Helper T cell (primary cell): ENCODE measurements around a stretch of chr14.

DNA sequence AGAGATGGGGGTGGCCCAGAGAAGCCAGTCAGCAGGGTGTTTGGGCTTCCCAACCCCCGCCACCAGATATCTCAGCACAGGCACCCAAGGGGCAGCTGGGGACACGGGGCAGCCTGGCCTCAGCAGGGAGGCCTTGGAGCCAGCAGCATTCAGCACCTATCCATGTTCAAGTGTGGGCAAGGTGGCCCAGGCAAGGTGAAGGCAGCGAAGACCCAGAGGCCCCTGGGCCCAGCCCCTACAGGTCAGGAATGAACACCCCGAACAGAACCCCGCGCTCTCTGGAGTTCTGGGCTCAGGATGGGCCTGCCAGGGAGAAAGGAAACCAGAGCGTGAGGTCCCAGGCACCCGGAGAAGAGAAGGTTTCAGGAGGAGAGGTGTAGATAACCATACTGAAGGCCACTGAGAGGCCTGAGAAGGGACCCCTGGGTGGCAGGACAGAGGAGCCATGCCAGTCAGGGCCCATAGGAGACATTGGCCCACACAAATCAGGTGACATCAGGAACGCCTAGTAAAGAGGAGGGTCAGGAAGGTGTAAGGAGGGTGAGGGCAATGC, 234.5 kb upstream of the PPP2R5C start:
- PRO-cap, 2 experiments, result no peak in any of the 2 experiments

DNA sequence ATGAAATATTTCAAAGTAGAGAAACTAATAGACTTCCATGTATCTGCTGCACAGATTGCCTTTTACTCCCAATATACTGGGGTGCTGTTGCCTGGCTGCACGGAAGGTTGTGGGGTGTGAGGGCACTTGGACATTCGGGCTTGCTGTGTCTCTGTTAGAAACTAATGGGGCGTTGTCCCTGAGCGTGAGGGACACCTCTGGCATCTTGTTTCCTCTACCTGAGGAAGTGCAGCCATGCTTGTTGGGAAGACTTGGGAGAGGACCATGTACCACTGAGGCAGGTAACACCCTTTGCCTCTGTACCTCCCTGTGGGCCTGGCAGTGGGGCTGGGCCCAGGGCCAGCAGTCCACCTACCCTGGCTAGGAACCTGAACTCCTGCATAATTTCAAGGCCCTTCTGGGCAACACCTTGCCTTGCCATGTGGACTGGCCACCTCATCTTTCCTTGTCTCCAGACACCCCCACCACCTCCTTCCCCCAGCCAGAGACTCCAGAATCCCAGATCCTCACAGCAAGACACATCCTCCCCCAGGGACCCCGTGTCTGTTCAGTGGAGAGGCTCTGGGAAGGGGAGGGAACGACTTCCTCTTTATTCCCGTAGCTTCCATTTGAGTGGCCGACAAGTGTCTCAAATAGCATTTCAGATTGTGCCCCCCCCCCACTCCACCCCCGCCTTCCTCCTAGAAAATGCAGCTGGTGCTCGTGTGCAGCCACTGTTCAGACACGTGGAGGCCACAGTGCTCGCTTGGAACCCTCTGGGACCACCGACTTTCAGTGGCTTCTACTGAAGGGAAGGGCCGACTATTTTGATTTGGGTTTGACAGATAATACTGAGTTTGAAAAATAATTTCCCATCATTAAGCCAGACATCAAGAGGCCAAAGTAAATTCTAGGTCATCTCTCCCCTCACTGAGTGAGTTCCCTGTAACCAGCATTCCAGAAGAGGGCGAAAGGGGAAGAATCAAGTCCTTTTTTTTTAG, 14.2 kb downstream of the PPP2R5C start:
- PRO-cap, 2 experiments, result no peak in any of the 2 experiments

GRCh38 chr14:101781698-101782058, 20.2 kb downstream of the PPP2R5C start:
- PRO-cap, 2 experiments, result peak in 2 of 2 experiments; most common minus-strand start chr14:101781781 (in 1)

GRCh38 chr14:101797680-101798275, 36.3 kb downstream of the PPP2R5C start:
- PRO-cap, 2 experiments, result no peak in any of the 2 experiments

GRCh38 chr14:101854123-101854857, 92.8 kb downstream of the PPP2R5C start:
- PRO-cap, 2 experiments, result no peak in any of the 2 experiments

GRCh38 chr14:101875692-101876424, 88.5 kb upstream of the DYNC1H1 start:
- PRO-cap, 2 experiments, result no peak in any of the 2 experiments

DNA sequence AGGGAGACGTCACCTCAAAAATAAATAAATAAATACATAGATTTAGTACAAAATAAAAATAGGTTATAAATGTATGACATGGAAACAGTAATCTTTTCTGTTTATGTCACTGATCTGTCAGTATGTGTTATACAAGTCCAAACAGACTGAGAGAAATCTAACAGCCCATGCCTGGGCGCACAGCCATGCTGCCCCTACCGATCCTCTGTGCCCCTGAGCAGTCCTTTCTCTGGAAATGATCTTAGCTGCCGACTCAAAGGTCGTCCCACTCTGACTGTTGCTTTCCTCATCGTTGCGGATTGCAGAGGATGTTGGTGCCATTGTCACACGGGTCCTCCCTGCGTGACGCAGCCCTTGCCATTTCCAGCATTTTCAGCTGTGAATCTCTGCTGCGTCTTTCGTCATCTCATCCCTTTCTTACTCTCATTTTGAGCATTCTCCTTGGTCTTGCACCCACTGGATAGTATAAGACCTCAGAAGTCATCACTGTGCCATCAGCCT, 82.9 kb upstream of the DYNC1H1 start:
- PRO-cap, 2 experiments, result no peak in any of the 2 experiments

GRCh38 chr14:101948280-101949058, 15.9 kb upstream of the DYNC1H1 start:
- PRO-cap, 2 experiments, result peak in 2 of 2 experiments; most common plus-strand start chr14:101948376 (in 2)

DNA sequence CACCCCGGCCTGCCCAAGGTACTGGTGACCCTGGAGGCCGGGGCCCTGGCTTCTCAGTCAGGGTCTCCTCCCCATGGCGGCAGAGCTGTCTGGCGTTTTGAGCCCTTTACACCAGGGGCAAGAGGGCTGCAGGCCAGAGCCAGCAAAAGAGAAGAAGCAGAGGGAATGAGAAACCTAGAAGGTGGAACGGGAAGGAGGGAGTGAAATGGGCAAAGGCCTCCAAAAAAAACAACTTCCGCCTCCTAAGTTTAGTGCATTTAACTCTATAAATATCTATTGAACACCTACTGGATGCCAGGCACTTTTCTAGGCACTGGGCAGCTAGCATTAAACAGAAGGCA, 15.3 kb upstream of the DYNC1H1 start:
- PRO-cap, 2 experiments, result no peak in any of the 2 experiments

- PRO-cap, 2 experiments, result no peak in any of the 2 experiments
Observed at GRCh38 chr14:101965624-101966434, 1.5 kb downstream of the DYNC1H1 start.

- PRO-cap, 2 experiments, result no peak in any of the 2 experiments
Observed at GRCh38 chr14:101994057-101994552, 29.7 kb downstream of the DYNC1H1 start.

- PRO-cap, 2 experiments, result no peak in any of the 2 experiments
Observed at GRCh38 chr14:102016566-102017395, 52.4 kb downstream of the DYNC1H1 start.

DNA sequence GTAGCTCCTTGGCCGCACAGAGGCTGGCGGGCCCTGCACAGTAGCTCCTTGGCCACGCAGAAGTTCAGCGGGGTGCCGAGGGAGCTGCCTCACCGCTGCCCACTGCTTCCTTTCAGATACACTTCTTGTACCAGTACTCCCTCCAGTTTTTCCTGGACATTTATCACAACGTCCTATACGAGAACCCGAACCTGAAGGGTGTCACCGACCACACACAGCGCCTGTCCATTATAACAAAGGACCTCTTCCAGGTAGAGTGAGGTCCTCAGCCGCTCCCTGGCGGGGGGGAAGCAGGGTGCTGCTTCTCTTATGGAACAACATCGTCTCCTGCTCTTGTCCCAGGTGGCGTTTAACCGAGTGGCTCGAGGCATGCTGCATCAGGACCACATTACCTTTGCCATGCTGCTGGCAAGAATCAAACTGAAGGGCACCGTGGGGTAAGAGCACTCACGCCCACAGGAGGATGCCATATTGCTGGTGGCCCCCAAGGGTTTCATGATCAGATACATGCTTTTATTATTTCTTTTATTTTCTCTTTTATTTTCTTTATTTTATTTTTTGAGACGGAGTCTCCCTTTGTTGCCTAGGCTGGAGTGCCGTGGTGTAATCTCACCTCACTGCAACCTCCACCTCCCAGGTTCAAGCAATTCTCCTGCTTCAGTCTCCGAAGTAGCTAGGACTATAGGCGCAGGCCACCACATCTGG, 47.4 kb downstream of the HSP90AA1 start:
- PRO-cap, 2 experiments, result no peak in any of the 2 experiments

GRCh38 chr14:102048346-102048918, 38.4 kb downstream of the HSP90AA1 start:
- PRO-cap, 2 experiments, result no peak in any of the 2 experiments

GRCh38 chr14:102246116-102246315, 58.9 kb downstream of the MOK start:
- PRO-cap, 2 experiments, result no peak in any of the 2 experiments

- PRO-cap, 2 experiments, result no peak in any of the 2 experiments
Observed at GRCh38 chr14:102279861-102280443, 25.0 kb downstream of the MOK start.

- PRO-cap, 2 experiments, result peak in 2 of 2 experiments; most common minus-strand start chr14:102320304 (in 2)
Observed at GRCh38 chr14:102320059-102320751, 659 bp downstream of the ZNF839 start.

- PRO-cap, 2 experiments, result no peak in any of the 2 experiments
Observed at GRCh38 chr14:102364757-102365253, 2.1 kb downstream of the TECPR2 start.

DNA sequence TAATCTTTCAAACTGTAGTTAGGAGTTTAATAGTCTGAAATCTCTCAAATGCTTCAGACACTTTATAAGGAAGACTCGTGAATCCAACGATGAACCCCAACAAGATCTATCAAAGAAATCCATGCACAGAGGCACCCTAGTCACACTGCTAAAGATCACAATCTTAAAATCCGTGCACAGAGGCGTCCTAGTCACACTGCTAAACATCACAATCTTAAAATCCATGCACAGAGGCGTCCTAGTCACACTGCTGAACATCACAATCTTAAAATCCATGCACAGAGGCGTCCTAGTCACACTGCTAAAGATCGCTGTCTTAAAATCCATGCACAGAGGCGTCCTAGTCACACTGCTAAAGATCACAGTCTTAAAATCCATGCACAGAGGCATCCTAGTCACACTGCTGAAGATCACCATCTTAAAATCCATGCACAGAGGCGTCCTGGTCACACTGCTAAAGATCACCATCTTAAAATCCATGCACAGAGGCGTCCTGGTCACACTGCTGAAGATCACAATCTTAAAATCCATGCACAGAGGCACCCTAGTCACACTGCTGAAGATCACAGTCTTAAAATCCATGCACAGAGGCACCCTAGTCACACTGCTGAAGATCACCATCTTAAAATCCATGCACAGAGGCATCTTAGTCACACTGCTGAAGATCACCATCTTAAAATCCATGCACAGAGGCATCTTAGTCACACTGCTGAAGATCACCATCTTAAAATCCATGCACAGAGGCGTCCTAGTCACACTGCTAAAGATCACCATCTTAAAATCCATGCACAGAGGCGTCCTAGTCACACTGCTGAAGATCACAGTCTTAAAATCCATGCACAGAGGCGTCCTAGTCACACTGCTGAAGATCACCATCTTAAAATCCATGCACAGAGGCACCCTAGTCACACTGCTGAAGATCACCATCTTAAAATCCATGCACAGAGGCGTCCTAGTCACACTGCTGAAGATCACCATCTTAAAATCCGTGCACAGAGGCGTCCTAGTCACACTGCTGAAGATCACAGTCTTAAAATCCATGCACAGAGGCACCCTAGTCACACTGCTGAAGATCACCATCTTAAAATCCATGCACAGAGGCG, 16.6 kb downstream of the TECPR2 start:
- PRO-cap, 2 experiments, result no peak in any of the 2 experiments

- PRO-cap, 2 experiments, result no peak in any of the 2 experiments
Observed at GRCh38 chr14:102431650-102432070, 68.9 kb downstream of the TECPR2 start.